Fibroblast of villous mesenchyme (primary cell): ENCODE results near the genes FHL2 and RGPD4.

GRCh38 chr2:102240567-102241262 lies 53.9 kb downstream of the IL1RL2 start:
- CAGE, long polyA plus RNA, result no peak

- CAGE, long polyA plus RNA, result no peak
These were observed 17.5 kb upstream of the IL18R1 start for GRCh38 chr2:102338024-102338496.

DNA sequence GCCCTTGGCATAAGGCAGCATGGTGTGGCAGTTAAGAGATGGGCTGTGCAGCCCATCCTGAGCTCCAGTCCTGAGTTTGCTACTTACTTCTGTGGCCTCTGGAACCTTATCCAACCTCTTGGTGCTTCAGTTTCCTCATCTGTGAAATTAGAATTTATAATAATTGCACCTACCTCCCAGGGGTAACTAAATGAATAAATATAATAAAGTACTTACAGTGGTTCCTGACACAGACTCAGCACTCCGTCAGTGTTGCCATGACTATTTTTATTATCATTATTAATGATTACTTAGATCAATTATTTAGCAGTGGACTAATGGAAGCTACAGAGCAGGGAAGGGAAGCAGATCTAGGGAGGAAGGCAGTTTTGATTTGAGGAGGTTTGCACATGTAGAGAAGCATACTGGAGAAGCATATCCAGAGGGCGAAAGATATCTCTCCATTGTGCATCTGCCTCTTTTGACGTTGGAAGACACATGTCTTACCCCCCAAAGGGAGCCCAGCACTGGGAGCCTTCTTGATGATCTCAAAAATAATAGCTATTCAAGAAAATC lies 25.1 kb upstream of the IL18RAP start:
- CAGE, long polyA plus RNA, result no peak

GRCh38 chr2:102735676-102736057 lies 1.0 kb downstream of the MFSD9 start:
- CAGE, long polyA plus RNA, result no peak

- CAGE, long polyA plus RNA, result no peak
These were observed 532.2 kb upstream of the POU3F3 start for GRCh38 chr2:104321754-104322076.

DNA sequence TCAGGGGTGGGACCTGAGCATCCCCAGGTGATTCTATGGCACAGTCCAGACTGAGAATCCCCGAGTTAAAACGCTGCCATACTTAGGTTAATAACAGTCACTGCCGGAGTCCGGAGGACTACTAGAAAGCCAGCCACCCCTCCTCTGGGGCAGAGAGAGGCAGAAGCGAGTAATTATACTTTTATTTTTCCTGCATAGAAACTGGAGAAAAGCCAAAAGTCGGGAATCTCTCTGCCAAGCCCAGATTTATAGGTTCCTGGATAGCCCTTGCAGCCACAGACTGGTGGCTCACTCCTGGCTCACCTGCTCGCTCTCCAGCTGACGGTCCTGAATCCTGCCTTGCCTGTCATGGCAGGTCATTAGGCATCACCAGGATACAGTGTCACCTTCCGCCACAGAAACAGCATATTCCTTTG lies 57.3 kb upstream of the GPR45 start:
- CAGE, long polyA plus RNA, result no peak

DNA sequence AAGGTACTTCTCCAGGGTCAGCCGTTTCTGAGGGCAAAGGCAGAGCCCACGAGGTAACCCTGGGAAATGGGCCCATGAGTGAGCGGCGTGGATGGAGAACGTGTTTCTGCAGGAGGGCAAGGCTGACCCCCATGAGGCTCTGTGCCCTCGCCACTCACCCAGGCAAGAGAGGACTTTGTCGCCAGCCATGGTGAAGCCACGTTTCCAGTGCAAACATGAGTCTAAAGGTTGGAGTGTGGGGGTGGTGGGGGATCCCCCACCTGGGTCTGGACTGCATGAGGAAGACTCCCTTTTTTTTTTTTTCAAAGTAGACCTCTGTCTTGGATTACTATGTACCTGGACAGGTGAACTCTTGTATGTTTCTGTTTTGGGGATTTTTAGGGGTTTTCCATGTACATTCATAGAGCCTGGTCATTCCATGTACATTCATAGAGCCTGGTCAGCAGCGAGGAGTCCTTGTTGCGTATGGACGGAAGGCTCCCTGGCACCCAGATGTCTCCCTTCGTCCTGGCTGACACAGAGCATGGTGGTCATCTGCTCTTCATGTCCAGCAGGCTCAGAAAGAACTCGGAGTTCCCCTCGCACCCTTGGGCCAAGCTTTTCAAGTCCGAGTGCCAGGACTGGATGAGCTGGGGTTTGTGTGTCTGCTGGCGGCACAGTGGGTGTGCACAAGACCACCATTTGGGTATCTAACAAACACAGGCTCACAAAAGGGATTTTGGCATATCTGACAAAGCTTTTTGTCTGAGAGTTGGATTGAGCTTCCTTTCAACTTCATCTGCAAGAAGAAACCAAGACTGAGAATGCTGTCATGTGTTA lies 25.4 kb downstream of the GPR45 start:
- CAGE, long polyA plus RNA, result no peak

DNA sequence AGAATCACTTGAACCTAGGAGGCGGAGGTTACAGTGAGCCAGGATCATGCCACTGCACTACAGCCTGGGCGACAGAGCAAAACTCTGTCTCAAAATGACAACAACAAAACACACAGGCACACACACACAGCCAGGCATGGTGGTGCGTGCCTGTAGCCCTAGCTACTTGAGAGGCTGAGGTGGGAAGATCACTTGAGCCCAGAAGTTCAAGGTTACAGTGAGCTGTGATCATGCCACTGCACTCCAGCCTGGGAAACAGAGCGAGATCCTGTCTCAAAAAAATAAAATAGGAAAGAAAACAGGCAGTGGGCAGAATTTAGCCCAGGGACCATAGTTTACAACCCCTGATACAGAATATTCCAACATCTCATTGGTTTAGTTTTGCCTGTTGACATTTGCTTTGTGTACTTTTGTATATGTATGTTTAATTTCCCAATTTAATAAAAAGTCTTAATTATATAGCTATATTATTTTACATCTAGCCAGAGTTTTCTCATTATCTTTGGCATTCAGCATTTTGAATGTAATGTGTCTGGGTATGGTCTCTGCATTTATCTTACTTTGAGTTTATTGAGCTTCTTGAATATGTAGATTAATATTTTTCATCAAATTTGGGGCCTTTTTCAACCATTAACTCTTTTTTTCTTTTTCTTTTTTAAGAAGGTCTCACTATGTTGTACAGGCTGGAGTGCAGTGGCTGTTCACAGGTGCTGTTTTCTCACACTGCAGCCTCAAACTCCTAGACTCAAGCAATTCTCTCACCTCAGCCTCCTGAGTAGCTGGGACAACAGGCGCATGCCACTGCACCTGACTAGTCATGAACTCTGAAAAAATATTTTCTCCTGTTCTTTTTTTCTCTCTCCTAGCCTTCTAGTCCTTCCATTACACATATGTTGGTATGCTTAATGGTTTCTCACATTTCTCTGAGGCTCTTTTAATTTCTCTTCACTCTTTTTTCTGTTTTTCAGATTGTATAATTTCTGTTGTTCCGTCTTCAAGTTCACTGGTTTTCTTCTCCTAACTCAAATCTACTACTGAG lies 19.3 kb downstream of the C2orf49 start:
- CAGE, long polyA plus RNA, result no peak

DNA sequence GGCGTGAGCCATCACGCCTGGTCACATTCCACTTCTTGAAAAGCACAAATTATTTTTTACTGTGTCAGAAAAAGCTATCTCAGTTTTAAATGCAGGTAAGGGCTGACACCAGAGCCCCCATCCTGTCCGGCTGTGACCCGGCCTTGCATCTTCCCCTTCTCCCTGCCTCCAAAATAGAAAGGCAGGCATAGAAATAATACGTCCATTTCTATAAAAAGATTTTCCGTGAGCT lies 11.9 kb downstream of the FHL2 start:
- CAGE, long polyA plus RNA, result no peak

DNA sequence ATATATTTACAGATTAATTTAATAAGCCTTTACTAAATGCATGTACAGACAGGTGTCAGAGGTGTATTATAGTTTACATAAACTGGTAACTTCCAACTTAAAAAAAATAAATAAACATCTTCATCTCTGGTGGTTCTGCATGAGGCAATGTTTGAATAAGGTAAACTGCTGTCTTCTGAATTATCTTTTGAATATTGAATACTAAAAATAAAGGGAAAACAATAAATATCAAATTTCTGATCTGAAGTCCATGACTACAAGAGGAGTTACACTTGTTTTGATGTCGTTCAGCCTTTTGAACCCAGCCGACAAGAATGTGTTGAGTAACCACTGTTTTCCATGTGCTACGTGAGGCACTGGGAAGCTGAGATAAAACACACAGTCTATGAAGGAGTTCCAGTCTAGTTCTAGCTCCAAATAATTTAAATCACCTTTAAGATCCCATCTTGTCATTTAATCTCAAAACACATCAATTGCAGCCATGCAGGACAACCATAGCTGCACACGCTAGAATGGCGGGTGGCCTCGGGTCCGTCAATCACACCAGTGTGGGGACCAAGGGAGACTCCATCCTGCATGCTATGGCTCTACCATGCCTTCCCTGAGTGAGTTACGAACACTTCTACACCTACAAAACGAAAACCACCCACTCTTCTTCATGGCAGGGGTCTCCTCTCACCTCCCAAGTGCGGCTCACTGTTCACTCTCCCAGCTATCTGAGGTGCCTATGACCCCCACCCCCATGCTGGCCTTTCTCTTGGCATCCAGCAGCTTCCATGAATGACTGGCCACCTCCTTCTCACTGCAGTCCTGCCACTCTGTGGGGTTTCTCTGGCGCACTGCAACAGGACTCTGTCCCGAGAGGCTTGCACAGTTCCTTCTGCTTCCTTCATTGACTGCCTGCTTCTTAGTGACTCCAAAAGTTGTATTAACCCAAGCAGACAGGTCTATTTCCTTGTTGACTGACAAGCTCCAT lies 3.8 kb downstream of the FHL2 start:
- CAGE, long polyA plus RNA, result no peak

GRCh38 chr2:105398695-105399495 lies at the start of gene FHL2:
TSS of gene FHL2 (minus strand) at chr2:105399051.
- CAGE, long polyA plus RNA, result start-site peak on the minus strand at chr2:105398966-105399054, 7,073 and 8,130 reads in 2 replicates

DNA sequence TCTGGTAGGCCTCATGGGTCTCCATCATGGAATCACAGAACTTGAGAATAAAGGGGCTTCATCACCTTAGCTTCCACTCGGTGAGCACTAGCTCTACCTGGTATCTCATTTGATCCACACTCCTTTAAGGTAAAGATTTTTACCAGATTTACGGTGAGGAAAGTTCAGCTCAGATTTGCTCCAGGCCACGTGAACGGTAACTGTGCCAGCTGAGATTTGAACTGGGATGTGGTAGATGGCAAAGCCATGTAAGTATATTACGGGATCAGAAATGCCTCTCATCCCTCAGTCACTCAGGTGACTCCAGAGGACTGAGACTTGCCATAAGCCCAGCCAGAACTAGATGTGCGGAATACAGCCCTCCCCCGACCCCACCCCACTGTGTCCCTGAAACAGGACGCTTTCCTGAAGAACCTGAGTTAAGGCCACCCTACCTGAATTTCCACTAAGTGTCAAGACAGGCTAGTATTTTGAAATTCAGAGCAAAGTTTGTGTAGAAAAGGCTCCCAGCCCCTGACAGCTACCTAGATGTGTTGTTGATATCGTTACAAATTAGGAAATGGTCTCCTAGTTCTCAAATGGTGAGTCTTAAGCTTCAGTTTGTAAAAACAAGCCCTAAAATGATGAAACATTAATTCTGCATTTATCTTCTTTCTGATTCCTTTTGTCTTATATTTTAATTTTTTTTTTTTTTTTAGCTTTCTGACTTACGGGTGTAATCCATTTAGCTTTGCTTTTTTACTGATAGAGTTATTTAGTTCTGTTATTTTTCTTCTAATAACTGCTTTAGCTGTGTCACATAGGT lies 1.4 kb upstream of the FHL2 start:
- CAGE, long polyA plus RNA, result no peak

DNA sequence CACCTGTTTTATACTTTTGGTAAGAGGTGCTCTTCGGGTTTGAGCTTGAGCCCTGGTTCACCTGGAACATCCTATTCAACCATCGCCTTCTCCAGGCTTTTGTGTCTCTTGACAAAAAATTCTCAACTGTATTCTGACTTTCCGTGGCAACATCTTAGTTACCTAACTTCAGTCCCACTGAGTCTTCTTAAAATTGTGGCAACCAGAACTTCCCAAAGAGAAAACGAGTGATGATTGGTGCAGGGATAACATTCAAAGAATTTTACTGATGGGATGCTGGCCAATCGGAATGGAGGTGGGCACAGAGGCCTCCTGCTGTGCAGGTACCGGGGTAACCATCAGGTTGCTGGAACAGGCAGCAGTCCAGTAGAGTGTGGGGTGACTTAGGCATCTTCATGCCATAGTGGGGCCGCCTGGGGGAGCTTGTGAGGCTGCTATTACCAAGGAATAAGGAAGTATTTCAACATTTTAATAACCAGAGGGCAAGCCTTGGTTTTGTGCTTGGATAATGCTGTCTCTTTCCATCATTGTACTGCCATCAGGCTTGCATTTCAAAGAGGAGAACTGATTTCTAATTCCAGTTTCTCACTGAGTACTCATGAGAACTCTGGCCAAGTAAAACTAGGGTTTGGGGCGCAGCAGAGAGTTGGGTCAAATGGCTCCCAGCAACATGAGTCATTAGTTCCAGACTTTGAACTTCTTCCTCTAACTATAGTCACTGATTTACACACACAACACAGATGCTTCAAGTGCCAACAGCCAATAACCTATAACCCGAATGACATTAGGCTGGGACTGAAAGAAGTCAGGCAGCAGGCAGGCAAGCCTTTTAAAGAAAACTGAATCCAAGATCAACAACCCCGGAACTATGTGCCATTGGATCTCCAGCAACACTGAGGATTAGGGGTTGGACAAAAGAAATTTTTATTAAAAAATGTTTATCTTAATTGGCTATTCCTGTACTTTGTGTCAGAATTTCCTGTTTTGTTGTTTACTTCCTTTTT lies 56.0 kb upstream of the FHL2 start:
- CAGE, long polyA plus RNA, result no peak

GRCh38 chr2:105488182-105488891 lies 89.5 kb upstream of the FHL2 start:
- CAGE, long polyA plus RNA, result no peak

GRCh38 chr2:105494416-105495032 lies 95.7 kb upstream of the FHL2 start:
- CAGE, long polyA plus RNA, result no peak

- CAGE, long polyA plus RNA, result no peak
These were observed 945 bp upstream of the NCK2 start for GRCh38 chr2:105743605-105744329.

DNA sequence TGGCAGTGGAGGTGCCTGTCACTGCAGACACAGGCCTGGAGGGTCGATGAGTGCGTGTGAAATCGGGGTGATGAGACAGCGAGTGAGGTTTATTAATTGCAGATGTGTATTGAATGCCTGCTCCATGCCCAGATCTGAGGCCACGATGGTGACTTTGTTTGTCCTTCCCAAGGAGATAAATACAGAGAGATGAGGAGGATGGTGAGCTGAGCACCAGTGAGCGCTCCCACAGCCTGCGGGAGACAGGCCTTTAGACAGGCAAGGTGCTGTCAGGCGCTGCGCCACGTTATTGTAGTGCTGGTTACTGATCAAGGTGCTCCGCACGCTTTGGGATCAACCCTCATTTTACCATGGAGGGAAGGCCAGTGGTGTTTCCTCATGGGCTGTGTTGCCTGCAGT lies 126.3 kb downstream of the NCK2 start:
- CAGE, long polyA plus RNA, result no peak

DNA sequence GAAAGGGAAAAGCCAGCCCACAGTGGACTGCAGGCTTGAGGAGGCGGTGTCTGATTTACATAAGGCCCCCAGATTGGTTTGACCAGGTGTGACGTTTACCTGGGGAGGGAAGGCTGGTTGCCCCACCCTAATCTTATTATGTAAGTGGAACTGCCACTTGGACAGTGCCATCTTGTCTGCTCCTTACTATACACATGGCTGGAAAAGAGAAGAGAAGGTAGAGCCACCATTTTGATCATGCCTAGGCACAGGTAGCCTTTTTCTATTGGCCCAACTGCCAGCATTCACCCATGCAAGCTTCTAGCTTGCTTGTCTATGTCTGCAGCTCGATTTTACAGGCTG lies 131.5 kb upstream of the ECRG4 start:
- CAGE, long polyA plus RNA, result no peak

DNA sequence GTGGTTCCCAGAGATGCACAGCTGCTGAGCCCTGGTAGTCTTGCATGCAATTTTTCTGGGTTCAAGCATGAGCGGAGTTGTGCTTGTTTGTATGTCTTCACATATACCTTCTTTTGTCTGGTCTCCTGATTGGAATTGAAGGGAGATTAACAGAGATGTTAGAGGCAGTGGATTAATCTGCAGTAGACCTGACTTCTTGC lies 251.9 kb upstream of the ST6GAL2 start:
- CAGE, long polyA plus RNA, result no peak

DNA sequence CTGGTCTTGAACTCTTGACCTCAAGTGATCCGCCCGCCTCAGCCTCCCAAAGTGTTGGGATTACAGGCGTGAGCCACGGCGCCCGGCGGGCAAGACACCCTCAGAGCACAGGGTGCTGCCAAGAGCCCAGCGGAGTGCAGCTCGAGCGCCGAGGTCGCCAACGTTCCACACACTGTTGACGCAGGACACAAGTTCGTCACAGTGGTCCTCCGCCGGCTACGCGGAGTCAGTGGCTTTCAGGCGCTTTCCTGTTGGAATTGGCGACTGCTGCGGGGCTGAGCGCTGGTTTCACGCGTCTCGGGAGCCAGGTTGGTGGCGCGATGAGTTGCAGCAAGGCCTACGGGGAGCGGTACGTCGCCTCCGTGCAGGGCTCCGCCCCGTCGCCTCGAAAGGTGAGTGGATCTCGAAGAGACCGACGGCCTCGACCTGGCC lies at the start of gene RGPD4:
RGPD4 (plus strand) TSS at position 199 of the 432 bp plus-strand sequence.
- CAGE, long polyA plus RNA, result no peak